Hair follicle dermal papilla cell (primary cell): ENCODE data around the genes FABP3 and TINAGL1.

DNA sequence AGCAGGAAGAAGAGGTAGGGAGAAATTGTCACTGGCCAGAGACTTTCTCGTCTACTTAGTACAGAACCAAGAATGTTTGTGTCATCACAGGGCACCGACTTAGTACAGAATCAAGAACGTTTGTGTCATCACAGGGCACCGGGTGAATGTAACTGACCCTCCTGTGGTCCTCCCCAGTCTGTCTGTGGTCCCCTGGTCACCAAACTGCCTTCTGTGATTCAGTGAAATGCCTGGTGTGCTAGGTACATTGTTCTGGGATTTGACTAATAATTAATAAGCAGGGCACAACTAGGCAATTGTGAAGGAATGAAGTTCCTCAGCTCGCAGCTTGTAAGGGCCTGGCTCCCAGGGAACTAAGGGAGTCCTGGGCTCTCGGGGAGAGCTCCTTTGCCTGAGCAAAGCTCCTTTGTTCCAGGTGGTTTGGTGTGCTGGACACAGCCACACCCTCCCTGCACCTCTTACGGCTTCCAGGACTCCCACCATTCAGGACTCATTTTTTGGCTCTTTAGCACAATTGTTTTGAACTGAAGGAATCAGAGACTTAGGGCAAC is 7.2 kb downstream of the MECR start:
- CAGE, long polyA plus RNA, result no peak

GRCh38 chr1:30084720-30084980 is 638.7 kb downstream of the MATN1 start:
- CAGE, long polyA plus RNA, result no peak

GRCh38 chr1:30253634-30253920 is 469.8 kb downstream of the MATN1 start:
- CAGE, long polyA plus RNA, result no peak

DNA sequence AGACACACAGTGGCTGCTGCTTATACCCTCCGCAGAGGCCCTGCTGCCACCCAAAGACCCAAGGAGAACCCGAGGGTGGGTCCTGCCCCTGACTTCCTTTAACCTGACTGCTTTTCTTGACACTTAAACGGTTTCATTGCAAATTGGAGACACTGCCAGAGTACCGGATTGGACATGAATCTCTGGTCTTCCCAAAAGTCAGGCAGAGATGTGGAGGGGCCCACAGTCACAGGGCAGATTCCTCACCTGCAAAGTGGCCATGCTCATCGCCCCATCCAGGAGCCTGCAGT is 5.6 kb upstream of the MATN1 start:
- CAGE, long polyA plus RNA, result no peak

DNA sequence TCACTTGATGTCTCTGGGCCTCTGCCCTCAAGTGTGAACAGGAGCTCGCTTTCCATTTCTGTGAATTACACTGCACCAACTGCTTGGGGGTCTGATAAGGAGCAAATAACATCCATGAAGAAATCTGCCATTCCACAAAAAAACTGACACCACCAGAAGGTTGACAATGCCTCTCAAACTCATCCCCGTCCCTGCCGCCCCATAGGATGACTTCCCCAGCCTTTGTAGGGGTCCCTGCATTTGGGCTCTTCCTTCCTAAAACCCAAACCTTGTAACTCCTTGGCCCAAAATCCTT is 7.5 kb upstream of the MATN1 start:
- CAGE, long polyA plus RNA, result no peak

DNA sequence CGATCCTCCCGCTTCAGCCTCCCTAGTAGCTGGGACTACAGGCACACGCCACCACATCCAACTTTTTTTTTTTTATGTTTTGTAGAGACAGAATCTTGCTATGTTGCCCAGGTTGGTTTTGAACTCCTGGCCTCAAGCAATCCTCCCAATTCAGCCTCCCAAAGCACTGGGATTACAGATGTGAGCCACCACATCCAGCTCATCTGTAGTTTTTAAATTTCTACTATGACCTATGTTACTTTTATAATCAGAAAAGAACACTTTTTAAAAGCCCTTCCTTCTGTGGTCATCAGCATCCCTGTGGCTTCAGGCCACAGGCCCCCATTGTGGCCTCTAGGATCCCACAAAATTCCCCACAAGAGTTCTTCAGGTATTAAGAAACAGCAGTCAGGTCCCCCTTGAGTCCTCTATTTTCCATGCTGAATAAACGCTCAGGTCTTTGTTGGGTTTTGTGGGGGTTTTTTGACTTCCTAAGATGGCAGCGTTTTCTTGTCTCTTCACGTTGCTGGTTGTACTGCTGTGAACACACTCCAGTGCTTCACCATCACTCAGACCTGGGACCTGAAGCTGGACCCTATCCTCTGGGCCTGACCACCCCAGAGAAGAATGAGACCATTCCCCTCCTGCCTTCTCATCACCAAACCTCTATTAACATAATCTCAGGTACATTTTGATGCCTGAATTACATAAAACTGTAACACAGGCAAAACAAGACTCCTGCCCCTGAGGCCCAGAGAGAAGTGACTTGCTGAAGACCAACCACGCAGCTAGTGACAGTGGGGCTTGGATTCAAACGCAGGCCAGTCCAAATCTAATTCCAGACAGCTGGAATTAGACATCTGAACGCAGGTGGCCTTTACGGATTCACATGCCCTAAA is 13.4 kb upstream of the MATN1 start:
- CAGE, long polyA plus RNA, result no peak

- CAGE, long polyA plus RNA, result no peak
These were observed 16.1 kb downstream of the LAPTM5 start for GRCh38 chr1:30741409-30741966.

GRCh38 chr1:30779482-30779993 is 22.0 kb upstream of the LAPTM5 start:
- CAGE, long polyA plus RNA, result no peak

DNA sequence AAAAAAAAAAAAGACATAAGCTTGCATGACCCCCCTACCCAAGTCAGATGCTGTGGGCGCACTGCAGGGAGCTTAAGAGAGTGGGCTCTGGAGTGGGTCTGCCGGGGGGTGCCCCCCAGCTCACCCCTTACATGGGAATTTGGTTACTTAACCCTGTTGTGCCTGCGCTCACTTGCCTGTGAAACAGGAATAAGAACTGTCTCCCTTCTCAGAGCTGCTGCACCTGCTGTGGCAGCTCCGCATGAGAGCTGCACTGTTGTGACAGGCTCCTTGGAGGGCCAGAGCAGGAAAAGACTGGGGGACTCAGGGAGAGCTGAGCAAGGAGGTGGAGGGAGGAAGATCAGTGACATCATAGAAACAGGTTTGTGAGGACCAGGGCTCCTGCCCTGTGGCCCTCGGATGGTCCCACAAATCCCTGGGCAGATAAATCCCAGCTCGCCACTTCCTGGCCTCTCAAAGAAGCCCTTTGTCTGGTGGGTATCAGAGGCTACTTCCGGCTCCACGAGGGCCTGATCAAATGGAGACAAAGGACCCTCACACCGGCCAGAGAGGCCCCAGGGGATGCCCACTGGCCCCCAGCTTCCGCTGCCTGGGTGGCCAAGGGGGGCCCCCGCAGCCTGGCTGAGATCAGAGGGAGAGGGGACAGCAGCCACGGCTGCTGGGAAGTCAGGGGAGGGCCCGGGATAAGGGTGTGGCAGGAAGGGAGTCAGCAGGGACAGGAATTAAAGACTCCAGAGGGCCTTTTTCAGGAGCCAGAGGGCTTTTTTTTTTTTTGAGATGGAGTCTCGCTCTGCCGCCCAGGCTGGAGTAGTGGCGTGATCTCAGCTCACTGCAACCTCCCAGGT is 28.9 kb upstream of the LAPTM5 start:
- CAGE, long polyA plus RNA, result no peak

- CAGE, long polyA plus RNA, result no peak
These were observed 33.3 kb upstream of the LAPTM5 start for GRCh38 chr1:30790821-30791325.

- CAGE, long polyA plus RNA, result no peak
These were observed 66.4 kb upstream of the LAPTM5 start for GRCh38 chr1:30823551-30824766.

DNA sequence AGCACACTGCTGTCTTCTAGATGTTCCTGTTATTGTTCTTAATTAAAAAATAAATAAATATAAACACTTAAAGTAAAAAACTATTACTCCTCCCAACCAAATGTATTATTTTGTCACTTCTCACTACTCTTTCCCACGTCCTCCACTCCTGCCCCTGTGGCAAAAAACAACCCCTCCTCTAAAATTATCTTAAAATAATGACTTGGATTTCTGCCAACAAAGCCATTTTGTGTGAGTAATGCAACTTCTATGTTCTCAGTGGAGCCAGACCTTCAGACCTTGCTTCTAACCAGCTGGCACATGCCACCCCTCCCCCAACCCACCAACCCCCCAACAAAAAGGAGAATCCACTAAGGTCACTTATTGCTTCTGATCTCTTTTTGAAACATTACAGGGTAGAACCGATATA is 58.1 kb upstream of the SDC3 start:
- CAGE, long polyA plus RNA, result no peak

GRCh38 chr1:31012115-31013029 is 53.1 kb downstream of the PUM1 start:
- CAGE, long polyA plus RNA, result no peak

DNA sequence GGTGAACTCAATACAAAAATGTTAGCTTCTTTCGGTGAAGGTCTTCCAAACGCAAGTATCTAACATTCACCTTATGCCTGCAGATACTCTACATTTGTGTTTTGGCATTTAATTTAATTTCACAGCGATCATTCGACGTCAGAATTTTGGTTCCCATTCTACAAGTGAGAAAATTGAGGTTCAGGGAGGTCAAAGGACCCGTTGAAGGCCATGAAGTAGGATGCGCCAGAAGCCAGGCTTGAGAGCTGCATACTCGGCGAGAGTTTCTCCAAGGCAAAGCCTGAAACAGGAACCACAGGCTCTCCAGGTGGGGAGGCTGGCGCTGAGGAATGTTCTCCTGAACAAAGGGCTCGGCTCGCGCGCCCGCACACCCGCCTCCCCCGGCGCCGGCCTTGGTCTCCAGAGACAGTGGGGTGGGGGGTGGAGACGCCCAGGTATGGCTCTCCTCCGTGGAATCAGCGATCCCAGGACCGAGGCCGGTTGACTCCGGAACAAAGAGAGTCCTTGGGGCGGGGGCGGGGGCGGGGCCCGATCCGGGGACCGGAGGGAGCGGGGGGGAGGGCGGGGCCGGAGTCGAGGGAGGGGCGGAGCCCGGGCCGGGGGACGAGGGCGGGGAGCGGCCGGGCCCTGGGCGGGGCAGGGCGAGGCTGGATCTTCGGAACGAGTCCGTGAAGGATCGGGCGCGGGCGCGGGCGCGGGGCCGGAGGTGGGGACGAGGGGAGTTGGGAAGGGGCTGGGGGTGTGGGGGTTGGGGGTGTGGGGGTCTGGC is 85.1 kb downstream of the NKAIN1 start:
- CAGE, long polyA plus RNA, result no peak

DNA sequence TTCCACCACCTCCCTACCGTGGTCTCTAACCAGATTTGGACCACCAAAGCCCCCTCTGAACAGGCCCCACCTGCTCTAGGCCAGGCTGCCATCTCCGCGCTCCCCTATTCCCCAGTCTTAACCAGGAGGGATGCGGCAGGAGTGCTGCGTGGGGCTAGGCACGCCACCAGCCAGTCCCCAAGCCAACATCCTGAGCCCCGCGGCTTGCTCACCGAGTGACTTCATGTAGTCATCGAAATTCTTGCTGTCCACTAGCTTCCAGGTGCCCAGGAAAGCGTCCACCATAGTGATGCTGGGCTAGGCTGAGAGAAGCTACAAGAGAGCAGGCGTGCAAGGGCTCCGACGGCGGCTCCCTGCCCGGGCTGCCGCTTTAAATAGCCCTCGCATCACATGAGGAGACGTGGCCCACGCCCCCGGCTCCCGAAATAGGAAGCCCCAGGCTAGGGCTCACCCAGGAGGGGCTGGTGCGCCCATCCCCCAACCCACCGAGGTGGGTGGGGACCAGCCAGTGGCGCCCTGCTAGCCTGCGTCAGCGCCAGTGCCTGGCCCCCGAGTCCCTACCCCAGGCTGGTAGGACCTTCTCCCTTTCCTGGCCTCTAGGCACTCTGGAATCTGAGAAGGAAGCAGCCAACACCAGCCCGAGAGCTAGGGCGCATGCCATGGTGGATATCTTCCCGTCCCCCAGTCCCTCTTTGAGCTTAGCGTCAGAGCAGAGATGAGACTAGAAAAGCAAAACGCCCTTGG is at the start of gene FABP3:
Gene FABP3 (minus strand): TSS at position 347 of the 744 bp plus-strand sequence.
- CAGE, long polyA plus RNA, result no peak

GRCh38 chr1:31417036-31417536 is 4.1 kb downstream of the SERINC2 start:
- CAGE, long polyA plus RNA, result no peak

GRCh38 chr1:31501269-31501692 is 75.0 kb upstream of the TINAGL1 start:
- CAGE, long polyA plus RNA, result no peak

DNA sequence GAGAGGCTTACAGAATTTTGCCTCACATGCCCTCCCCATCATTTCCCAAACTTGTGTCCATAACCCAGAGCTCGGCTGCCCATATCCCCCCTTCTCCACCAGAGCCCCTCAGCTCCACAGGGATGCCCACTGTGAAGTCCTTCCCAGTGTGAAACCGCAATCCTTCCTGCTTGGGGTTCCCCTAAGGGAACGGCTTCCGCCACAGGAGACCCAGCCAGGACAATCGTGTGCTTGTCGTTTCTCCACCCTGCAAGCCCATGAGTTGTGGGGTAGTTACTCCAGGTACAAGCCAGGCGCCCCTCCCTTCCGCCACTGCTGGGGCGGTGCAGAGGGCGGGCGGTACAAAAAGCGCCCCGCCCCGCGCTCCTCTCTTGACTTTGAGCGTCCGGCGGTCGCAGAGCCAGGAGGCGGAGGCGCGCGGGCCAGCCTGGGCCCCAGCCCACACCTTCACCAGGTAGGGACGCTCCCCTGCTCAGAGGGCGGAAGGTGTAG is at the start of gene TINAGL1:
Gene TINAGL1 (plus strand): TSS at position 374 of the 492 bp plus-strand sequence.
- CAGE, long polyA plus RNA, result no peak

GRCh38 chr1:31583512-31584773 is 7.6 kb downstream of the TINAGL1 start:
- CAGE, long polyA plus RNA, result no peak

GRCh38 chr1:31588539-31589272 is 12.4 kb downstream of the TINAGL1 start:
- CAGE, long polyA plus RNA, result no peak